T-cell (primary cell): ENCODE measurements around the gene AXIN2.

- PRO-cap, 7 experiments: no peak in any of the 7 experiments
Measured at GRCh38 chr17:64186963-64187774, 57.2 kb upstream of the ERN1 start.

GRCh38 chr17:64216304-64217121 lies 46.5 kb downstream of the TEX2 start:
- PRO-cap, 7 experiments: no peak in any of the 7 experiments

DNA sequence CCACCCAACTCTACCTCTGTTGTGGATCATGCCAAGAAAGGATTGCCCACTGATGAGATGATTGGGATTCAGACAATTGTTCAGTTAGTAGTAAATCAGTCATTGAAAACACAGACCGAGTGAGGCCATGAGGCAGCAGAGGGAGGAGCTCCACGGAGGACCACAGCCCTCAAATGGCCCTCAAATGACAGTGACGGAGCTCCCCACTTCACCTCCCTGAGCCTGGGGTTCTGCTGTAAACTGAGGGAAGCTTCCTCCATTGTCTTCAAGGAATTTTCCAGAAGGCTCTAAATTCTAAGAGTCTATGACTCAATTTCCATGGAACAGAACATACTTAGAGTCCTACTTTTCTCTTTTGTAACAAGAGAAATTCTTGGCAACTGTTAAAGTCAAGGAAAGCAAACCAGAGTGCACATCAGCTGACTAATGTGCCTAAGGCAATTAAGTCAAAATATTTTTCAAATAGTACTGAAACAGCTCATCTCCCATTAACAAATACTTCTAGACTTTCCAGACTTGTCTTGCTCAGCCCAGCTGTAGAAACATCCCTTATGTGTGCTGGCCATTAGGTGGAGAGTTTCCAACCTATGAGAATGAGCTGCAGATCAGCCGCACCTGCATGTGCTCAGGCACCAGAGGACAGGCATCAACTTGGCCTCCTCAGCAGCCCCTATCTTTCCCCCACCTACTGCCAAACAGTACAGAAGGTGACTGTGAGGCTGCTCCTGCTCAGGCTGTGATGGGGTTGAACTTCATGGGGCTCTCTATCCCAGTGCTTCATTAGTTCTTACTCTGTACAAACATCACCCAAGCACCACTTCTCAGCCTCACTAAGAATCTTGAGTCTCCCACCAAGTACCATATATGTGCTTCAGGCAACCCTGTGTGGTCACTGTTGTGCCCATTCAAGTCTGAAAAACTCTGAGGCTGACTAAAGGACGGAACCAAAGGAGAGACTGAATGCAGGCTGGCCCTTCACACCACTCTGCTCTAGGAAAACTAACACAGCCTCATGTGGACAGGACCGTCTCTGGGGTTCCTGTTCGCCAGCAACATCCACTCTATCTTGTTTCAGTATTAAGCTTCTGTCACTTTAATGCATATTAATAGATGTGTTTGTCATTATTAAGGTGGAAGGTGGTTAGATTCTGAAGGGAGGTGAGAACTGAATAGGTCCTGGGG lies 32.2 kb downstream of the TEX2 start:
- PRO-cap, 7 experiments: no peak in any of the 7 experiments

GRCh38 chr17:64329528-64330085 lies 61.1 kb downstream of the PECAM1 start:
- PRO-cap, 7 experiments: no peak in any of the 7 experiments

GRCh38 chr17:64387888-64388554 lies 2.6 kb downstream of the PECAM1 start:
- PRO-cap, 7 experiments: no peak in any of the 7 experiments

DNA sequence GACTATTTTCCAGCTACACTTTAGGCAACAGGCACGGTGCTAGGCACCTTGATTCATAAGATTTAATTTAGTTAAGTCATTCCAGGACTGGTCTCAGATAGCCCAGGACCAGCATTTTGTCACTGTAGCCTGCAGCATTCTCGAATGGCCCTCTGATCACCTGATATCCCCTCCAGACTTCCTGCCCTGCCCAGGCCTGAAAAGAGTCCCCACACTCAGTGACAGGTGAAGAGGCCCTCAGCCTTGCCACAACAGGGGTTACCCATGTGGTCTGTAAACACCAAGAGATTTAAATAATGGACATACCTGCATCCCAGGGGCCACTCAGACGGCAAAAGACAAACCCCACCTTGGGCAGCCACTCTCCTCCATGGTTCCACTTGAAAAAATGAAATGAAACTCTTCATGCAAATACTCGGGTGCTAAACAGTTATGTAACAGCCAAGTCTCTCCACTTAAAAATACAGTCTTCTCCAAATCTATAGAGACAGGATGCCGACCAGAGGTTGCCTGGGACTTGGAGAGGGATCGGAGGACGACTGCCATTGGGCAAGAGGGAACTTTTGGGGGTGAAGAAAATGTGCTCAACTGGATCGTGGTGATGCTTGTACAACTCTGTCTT lies 22.9 kb upstream of the PECAM1 start:
- PRO-cap, 7 experiments: no peak in any of the 7 experiments

DNA sequence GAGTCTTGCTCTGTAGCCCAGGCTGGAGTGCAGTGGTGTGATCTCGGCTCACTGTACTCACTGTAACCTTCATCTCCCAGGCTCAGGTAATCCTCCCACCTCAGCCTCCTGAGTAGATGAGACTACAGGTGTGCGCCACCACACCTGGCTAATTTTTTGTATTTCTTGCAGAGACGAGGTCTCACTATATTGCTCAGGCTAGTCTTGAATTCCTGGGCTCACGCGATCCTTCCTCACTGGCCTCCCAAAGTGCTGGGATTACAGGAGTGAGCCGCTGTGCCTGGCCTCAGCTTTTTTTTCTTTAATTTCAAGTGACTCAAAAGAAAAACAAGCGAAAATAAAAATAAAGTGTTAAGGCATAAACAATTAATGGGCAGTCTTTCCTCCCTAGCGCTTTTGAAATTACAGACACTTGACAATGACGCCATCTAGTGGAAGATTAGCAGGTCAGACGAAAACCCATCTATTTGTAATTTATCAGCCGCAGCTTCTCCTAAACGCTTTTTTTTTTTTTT lies 27.9 kb upstream of the PECAM1 start:
- PRO-cap, 7 experiments: no peak in any of the 7 experiments

DNA sequence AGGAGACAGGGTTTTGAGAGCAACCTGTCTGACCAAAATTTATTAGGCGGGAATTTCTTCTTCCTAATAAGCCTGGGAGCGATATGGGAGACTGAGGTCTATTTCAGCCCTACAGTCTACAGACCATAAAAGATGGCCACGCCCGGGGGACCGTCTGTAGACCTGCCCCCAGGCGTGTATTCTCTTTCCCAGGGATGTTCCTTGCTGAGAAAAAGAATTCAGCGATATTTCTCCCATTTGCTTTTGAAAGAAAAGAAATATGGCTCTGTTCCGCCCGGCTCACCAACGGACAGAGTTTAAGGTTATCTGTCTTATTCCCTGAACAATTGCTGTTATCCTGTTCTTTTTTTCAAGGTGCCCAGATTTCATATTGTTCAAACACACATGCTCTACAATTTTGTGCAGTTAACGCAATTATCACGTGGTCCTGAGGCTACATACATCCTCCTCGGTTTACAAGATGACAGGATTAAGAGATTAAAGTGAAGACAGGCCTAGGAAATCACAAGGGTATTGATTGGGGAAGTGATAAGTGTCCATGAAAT lies 4.5 kb downstream of the CEP95 start:
- PRO-cap, 7 experiments: no peak in any of the 7 experiments

DNA sequence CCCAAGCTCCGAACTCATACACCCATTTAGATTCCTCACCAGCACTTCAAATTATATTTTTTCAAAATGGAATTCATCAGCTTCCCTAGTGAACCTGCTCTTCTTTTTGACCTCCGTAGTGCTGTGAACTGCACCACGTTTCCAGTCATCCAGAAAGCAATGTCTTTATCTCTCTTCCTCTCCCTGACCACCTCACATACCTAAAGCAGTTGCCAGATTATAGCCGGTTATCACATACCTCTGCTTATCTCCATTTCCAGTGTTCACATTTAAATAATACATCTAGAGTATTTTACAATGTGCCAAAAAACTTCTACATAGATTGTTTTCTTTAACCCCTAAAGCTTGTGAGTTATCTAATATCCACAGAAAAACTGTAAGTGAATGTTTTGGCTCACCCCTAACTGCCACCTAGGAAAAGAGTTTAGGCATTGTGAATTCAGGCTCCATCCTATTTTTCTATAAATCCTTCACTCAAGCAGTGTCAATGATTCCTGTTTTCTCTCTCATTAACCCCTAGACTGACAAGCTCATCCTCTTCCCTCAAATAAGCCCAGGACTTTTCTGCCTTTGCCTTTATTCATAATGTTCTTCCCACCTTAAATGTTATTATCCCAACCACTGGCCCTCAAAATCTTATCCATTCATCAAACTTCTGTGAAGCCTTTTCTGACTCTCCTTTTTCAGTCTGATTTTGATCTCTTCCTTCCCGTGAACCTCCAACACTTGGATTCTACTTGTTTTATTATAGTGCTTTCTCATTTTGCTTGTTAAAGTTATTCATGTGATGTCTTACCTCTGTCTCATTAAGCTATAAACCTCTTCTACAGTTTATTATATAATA lies 41.9 kb downstream of the SMURF2 start:
- PRO-cap, 7 experiments: no peak in any of the 7 experiments

DNA sequence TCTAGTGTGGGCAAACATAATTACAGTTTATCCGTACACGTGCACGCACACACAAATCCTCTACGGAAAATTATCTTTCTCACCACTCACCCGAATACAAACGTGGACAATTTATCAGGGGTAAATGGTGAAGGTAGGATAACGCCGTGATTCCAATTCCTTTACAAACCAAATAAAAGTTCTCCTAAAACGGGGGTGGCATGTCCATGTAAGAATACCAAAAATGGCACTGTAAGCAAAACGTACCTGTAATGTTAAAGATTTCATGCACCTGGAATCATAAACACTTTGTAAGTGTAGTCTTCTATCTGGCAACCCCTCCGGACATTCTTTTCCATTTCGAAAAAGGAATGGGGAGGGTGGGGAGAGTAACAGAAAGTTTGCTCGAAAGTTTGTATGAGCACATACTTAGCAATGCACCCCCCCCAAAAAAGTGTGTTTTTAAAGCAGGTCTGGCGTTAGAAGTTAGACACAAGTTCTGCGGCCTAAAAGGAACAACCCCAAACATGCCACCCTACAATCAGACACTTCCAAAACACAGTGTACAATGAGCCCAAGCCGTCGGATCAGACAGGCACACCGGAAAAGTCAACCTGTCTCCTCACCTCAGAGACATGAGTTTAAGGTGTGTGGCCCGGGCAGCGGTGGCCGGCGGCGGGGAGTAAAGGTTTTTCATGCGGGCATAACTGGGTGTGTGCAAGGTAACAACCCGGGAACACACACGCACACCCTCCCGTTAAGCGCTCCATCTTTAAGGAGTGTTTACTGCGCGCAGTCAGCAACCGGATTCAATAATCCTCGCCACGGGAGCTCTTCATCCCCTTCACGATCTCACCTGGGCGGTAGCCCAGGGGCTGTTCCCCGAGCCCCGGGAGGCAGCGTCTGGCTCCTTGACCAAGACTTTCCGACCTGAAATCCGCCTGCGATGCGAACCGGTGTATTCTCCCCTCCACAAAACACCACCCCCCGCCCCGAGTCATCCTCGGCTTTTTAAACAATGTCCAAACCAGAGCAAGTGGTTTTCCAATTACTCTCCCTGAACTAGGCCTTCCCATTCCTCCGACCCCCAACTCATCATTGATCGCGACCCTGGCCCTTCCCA lies 1.1 kb downstream of the SMURF2 start:
- PRO-cap, 7 experiments: peak in 3 of 7 experiments; most common plus-strand start position 468 of the sequence (in 3); most common minus-strand start position 328 of the sequence (in 1)

DNA sequence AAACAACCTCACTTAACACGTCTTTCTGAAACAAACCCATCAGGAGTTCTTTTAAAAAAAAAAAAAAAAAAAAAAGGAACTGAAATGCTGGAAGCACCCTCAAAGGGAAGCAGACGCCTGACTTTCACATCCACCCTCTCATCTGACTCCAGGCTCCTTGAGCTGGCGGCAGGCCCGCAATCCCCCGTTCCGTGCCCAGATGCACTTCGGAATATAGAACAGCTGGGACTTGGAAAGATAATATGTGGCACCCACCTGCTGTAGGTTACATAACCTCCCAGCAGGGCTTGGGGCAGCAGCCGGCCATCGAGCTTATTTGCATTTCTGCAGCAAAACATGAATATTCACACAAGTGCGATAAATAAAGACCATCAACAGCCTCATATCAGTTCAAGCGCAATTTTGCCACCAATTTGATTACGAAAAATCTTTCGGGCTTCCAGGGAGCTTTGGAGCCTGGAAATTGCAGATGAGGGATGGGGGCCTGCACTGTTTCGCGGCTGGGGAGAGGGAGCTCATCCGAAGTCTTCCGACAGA lies 115.7 kb upstream of the SMURF2 start:
- PRO-cap, 7 experiments: no peak in any of the 7 experiments

- PRO-cap, 7 experiments: no peak in any of the 7 experiments
Measured at GRCh38 chr17:64836055-64836320, 83.3 kb downstream of the LRRC37A3 start.

- PRO-cap, 7 experiments: no peak in any of the 7 experiments
Measured at GRCh38 chr17:65013363-65014155, 43.0 kb downstream of the GNA13 start.

GRCh38 chr17:65042943-65043446 lies 13.5 kb downstream of the GNA13 start:
- PRO-cap, 7 experiments: no peak in any of the 7 experiments

- PRO-cap, 7 experiments: peak in 1 of 7 experiments; most common minus-strand start chr17:65164251 (in 1)
Measured at GRCh38 chr17:65164164-65164780, 27.1 kb downstream of the RGS9 start.

- PRO-cap, 7 experiments: peak in 1 of 7 experiments; most common minus-strand start chr17:65182481 (in 1)
Measured at GRCh38 chr17:65181616-65182777, 44.8 kb downstream of the RGS9 start.

DNA sequence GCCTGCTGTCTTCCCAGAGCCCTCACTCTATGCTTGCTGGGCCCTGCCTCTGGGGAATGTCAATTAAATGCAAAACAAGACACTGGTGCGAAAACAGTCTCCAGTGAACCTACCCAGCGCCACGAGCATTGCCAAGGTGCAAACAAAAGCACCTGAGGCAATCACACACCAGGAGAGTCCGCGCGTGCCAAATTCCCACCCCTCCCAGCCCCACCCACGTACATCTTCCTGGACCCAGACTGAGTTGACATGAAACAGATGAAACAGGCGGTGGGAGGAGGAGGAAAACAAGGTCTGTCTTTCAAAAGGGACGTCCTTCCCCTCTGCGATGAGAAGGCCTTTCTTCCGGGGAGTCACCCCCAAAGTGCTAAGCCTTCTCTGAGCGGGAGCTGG lies 200.5 kb downstream of the AXIN2 start:
- PRO-cap, 7 experiments: no peak in any of the 7 experiments

- PRO-cap, 7 experiments: peak in 7 of 7 experiments; most common plus-strand start chr17:65561129 (in 5); most common minus-strand start chr17:65561162 (in 7)
Measured at GRCh38 chr17:65560663-65561728, at the start of gene AXIN2. Gene AXIN2, minus strand, starts transcription at chr17:65561648.

DNA sequence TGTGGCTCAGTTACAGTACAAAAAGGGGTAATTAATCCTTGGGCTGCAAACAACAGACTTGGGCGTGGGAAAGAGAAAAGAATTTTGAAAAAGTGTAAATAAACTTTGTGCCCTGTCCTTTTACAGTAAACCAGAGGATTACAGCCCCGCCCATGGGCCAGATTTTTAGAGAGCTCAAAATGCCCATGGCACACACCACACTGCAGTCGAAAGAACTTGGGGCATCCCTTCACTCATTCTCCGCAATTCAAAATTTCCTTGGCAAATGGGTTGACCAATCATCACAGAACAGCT lies 73.2 kb upstream of the AXIN2 start:
- PRO-cap, 7 experiments: no peak in any of the 7 experiments

DNA sequence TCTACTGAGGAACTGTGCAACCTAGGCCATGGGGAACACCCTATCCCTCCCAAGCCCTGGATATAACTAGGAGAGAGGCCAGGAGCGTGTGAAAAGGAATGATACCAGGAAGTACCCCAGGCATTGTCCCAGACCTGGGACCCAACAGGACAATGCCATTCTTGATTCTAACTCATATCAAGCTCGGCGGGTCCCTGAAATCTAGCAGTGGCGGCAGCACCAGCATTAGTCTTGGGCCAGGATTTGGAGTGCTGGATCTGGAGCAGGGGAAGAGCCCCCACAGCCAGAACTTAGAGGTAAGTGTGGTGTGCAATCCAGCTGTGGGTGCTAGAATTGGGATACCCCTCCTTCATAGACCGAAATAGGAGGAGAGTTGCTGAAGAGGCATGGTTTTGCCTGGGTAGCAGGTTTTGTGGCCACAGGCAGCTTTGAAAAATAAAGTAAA lies 170.9 kb downstream of the CEP112 start:
- PRO-cap, 7 experiments: no peak in any of the 7 experiments